ENCODE data around the genes MRPS25 and COLQ.

DNA sequence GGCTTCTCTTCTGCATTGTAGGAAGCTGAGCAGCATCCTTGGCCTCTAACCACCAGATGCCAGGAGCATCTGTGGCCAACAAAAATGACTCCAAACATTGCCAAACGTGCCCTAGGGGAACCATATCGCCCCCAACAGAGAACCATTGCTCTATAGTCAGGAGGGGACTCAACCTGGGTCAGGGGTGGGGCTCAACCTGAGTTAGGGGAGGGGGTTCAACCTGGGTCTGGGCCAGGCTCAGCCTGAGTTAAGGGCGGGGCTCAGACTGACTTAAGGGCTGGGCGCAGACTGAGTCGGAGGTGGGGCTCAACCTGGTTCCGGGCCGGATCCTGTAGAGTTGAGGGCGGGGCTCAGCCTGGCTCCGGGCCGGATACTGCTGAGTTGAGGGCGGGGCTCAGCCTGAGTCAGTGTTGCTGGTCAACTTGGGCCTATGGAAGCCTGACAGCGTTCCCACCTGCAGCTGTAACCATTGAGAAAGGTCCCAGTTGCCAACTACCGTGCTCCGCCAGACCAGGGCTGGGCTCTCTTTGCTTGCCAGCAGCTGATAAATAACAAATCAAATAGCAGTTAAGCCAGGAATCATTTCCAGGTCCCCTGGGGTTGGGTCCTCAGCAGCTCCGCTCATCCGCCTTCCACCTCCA, 7.6 kb downstream of the GRIP2 start:
- PRO-cap = no peak

GRCh38 chr3:14803646-14804215, 15.0 kb upstream of the FGD5 start:
- PRO-cap = no peak

GRCh38 chr3:14819208-14819884, 584 bp downstream of the FGD5 start:
- PRO-cap = no peak

DNA sequence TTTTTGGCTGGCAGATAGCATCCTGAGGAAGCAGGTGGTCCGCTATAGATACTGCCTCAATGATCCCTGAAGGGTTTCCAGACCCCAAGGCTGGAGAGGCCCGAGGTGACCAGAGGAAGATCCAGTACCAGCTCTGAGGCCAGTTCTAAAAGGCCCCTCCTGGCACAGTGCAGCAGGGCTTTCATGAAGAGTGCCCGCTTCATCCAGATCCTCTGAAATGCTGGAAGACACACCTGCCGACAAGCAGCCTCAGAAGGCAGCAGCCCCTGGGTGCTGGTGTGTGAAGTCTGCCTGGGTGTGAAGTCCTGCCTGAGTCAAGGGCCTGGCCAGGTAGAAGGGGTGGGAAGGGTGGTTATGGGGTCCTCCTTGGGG, 14.8 kb downstream of the FGD5 start:
- PRO-cap = no peak

DNA sequence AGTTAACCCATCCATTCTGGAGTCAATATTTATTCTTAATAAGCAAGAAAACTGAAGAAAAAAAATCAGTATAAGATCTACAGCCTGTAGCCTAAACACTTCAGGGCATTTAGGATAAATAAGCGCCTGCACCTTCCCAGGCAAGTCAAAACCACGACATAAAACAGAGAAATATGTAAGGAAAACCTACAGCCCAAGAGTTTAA, 878 bp upstream of the NR2C2 start:
- PRO-cap = no peak

- PRO-cap = bidirectional peak, plus-strand start at chr3:14948615, minus-strand start at chr3:14948365
Measured at GRCh38 chr3:14948503-14949084, 1.2 kb downstream of the NR2C2 start.

GRCh38 chr3:15032432-15033020, 32.6 kb downstream of the MRPS25 start:
- PRO-cap = no peak

DNA sequence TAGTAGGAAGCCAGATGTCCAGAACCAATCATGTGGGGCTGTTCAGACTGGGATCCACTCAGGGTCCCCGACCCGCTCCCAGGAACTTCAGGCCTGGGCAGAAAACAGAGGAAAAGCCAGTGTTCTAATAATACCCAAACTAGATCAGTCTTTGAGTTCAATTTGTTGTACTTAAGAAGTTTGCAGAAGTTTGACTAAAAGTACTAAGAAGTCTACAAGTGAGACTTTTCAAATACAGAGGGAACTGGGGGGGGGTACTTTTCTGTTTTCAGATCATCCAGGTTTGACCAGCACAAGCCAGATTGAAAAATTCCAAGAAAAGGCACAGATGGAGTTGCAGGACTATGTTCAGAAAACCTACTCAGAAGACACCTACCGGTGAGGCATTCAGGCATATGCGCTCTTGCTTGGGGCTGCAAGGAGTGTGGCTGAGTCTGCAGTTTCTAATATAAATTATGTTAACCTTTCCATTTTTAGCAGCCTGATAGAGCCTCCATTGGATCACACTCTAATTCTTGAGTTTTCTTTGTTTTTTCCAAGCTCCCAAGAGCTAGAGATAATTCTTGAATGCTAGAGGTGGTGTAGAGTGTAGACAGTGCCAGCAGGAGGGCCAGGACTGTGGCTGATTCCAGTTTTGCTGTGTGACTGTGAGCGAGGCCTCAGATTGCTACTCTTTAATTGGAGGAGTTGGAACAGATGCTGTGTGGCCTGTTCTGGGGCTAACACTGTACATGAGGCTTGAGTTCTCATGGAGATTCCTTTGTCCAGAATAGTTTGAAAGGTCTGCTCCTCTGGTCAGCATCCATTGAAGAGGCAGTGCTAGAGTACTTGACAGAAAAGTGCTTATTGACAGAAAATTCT, 26.0 kb downstream of the MRPS25 start:
- PRO-cap = no peak

DNA sequence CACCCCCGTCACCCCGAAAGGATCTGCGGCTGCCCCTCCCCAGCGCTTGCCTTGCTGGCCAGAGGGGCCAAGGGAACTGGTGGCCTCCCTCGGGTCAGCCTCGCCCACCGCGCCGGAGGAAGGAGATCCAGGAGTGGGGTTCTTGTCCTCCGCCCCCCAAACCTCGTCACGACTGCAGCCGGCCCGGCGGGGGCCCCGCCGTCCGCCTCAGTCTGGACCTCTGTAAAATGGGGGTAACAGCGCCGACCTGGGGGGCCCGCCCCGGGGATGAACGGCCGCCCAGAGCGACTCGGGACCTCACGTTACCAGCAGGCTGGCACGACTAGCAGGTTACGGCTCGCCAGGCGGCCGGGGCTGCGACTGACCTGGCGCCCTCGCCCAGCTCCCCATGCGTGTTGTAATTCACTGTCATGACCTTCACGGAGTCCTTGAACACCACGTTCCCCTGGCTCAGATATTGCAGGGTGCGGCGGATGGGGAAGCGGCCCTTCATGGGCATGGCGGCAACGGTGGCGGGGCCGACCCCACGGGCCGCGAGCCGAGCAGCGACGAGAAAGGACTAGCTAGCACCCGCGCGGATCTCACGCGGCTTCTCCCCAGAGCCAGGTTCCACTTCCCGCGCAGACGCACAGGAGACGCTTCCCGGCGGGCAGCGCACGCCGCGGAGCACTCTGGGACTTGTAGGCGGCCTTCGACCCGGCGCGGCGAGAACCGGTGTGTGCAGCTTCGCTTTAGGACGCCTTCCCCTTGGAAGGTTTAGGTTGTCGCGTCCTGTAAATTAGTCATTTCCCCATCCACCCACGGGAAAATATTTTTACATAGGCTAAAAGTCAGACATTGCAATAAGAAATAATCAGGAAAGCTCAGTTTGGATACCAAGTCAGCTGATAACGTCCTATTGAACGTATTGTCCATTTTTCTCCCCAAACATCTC, at the start of gene MRPS25:
MRPS25 (minus strand) TSS at position 620 of the 934 bp plus-strand sequence.
- PRO-cap = bidirectional peak, plus-strand start at position 694 of the sequence, minus-strand start at position 615 of the sequence

DNA sequence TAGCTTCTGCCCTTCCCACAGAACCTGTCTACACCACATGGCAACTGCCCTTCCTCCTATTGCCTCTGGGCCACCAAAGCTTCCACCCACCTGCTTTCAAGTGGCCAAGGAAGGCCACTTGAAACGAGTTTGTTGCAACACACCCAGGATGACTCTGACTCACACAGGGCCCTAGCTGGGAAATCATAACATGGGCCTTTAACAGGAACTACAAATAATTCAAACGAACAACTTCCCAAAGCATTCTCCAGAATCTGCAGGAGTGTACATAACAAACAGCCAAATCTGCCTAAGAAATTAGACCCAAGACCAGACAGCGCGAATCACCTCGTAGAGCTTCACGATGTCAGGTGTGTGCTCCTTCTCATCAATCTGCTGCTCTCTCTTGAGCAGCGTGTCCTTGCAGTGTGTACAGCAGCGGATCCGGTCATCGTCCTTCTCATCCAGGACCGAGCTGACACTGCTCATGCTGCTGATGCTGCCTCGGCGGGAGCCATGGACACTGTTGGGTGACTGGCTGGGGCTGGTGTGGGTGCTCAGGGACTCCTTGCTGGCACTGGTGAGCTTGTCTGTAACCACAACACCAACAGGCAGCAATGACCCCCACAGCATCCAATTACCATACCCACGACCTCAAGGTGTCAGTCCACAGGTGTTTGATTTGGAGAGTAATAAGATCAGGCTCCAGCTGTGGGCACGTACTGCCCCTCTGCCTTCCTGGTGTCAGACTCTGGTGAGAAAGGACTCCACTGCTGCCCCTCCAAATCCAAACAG, 16.7 kb downstream of the RBSN start:
- PRO-cap = no peak

DNA sequence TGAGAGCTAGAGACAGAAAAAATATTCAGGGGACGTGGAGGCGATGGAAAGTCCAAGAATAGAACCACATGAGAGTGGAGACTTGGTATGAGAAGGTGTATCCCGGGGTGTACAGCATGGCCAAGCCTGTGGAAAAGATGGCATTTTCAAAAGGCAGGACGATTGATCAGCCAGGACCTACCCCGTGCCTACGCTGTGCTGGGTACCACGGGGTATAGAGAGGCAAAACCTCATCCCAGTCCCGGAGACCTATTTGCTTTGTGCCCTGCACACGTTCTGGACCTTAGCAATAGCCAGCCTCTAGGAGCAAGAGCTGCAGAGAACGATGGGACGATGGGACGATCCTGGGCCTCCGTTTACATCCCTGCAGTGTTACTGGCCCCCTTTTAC, 548 bp upstream of the RBSN start:
- PRO-cap = no peak

DNA sequence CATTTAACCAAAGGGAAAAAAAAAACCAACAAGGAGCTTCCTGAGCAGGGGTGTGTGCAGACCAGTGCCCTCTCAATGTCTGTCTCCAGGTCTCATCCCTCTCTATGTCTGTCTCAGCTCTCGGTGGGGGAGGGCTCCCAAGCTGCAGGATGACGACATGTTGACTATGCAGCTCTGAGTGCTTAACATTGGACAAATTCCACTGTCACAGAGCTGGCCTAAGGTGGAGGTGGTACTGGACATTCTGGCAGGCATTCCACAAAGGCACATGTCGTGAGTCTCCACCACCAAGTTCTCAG, 2.1 kb upstream of the CAPN7 start:
- PRO-cap = no peak

DNA sequence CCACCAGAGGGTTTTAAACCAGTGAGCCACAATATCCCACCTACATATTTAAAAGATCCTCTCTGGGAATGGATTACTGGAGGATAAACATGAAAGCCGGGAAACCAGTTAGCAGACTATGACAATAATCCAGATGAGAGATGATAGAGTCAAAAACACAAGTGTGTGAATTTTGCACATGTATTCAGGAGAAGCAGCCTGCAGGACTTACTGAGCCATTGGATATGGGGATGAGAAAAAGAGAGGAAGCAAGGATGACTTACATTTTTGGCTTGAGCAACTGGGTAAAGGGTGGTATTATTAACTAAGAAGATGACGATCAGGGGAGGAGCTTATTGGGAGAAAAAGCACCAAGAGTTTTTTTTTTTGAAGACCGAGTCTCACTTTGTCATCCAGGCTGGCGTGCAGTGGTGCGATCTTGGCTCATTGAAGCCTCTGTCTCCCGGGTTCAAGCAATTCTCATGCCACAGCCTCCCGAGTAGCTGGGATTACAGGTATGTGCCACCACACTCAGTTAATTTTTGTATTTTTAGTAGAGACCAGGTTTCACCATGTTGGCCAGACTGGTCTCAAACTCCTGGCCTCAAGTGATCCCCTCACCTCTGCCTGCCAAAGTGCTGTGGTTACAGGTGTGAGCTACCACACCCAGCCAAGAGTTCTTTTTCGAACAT, 14.7 kb upstream of the SH3BP5 start:
- PRO-cap = no peak

- PRO-cap = no peak
Measured at GRCh38 chr3:15409020-15409616, 18.2 kb downstream of the METTL6 start.

DNA sequence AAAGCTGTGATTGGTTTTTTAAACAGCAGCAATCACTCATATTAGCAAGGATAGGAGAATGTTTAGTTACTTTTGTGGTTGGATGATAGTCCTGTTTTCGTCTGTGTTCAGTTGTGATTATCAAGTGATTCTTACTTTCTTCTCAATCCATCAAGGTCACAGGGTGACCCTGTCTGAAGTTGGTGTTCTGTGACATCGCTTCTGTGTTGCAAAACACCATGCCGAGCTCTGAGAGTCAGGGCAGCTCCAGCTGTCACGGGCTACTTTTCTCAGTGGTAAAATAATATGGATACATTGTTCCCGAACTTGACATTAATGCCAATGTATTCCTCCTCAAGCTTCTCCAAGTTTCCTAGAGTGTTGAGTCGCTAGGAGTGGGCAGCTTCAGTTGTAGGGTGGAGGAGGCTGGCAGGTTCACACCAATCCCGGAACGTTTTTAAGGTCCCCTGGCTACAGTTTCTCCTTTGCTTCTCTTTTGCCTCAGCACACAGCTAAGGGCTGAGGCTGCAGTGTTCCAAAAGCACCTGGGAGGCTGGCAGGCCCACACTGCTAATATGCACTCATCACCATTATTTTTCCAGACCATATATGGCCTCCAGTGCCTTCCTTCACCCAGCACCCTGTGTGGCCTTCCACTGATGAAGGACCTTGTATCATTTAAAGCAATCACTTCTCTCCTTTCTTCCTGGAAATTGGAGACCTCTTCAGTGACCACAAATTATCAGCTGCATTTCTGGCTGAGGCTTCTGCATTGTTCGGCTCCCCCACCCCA, 25.9 kb downstream of the COLQ start:
- PRO-cap = no peak

- PRO-cap = no peak
Measured at GRCh38 chr3:15521548-15522330, at the start of gene COLQ. Gene COLQ (minus strand): TSS chr3:15521706.

DNA sequence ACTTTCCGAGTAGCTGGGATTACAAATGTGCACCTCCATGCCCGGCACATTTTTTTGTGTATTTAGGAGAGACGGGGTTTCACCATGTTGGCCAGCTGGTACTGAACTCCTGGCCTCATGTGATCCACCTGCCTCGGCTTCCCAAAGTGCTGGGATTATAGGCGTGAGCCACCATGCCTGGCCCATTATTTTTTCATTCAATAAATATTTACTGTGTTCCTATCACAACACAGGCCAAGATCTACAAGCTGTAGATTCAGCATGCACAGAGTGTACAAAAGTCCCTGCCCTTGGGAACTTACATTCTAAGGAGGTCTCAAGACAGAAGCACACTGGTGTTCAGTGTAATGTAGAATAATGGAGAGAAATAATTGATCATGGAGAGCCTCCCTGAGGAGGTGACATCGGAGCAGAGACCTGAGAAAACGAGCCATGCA, 8.1 kb upstream of the COLQ start:
- PRO-cap = no peak

GRCh38 chr3:15670098-15670613, 68.6 kb downstream of the BTD start:
- PRO-cap = no peak

DNA sequence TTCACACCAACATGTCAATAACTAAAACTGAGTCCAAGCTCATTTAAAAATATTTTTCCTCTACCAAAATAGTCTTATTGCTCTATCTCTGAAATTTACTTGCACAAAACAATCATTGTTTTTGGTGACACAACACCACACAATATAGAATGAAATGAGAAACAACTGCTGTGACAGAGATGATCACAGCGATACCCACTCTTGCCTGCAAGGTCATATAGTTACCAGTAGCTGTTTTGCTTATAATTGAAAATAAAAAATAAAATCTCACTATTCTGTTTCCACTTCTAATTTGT, 1.1 kb downstream of the ANKRD28 start:
- PRO-cap = no peak

- PRO-cap = no peak
Measured at GRCh38 chr3:16060211-16061463, 113.8 kb upstream of the GALNT15 start.